GM23338 (cell line): ENCODE measurements around the genes SLC6A16 and TSKS.

- PRO-cap = no peak
- RAMPAGE, long total RNA = no peak
Observed at GRCh38 chr19:49128775-49129252, 9.5 kb downstream of the PPFIA3 start.

- PRO-cap = no peak
- RAMPAGE, long total RNA = no peak
Observed at GRCh38 chr19:49155701-49156533, 721 bp upstream of the HRC start.

DNA sequence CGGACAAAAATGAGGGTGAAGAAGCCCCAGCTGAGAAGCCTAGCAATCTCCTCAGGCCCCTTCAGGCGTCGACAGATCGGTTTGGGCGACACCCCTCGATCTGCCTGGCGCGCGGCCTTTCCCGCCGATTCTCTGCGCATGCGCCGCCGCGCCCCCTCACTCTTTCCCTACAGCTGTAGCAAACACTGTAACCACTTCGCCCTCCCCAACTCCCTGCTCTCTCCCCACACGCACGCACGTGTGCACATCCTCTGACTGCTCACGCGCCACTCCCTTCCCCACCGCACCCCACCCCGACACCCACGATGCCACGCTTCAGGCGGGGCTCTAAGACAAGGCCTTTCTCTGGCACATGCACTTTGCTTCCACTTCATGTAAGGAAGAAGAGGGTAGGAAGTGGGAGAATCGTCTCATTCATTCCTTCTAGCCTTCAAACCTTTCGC, at the start of gene SLC6A16:
TSS of gene SLC6A16 (minus strand) at position 102 of the 443 bp plus-strand sequence.
- PRO-cap = no peak
- RAMPAGE, long total RNA = no peak

DNA sequence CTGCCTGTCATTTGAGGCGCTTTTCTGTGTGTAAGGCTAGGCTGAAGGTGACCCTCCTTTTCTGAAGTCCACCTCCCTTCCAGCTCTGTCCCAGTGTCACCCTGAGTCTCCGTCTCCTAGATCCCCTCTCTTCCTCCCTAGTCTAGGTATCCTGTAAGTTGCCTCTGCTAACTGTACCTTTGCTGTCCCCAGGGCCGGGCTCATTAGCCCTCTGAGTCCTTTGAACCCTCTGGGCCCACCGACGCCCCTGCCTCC, 1.3 kb upstream of the PRR12 start:
- PRO-cap = unidirectional peak, minus-strand start at position 176 of the sequence; bidirectional peak, plus-strand start outside the sequence, minus-strand start at position 213 of the sequence
- RAMPAGE, long total RNA = no peak

DNA sequence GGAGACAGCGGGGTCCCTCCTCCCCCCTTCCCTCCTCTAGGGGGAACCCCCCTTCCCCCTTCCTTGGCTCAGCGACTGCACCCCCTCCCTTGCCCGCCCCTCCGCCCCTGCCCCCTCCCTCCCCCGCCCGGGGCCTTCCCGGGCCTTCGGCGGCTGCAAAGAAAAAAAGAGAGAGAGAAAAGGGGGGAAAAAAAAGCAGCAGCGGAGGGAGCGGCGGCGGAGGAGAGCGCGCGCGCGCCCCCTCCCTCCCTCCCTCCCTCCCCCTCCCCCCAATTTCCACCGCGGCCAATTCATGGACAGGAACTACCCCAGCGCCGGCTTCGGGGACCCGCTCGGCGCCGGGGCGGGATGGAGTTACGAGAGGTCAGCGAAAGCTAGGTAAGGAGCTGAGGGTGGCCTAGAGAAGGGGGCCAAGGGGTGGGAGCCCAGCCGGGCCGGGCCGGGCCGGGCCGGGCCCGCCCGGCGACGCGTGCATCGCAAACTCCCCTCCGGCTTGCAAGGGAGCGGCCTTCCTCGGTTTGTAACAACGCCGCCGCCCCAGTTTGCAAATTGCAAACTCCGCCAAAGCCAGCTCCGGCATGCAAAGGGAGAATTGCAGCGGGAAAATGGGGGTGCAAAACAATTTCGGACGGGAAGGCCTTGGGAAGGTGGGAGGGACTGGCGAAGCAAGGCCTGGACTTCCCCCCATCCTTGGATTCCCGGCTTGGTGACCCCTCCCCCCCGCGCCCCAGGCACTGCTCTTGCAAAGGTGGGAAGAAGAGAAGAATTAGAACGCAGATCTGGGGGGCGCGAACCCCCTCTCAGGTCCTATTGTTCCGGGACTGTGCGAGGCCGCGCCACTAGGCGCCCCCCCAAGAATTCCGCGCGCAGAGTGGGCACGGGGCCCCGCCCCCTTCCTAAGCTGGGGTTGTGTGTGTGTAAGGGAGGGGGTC, 647 bp downstream of the PRR12 start:
- PRO-cap = bidirectional peak, plus-strand start at position 272 of the sequence, minus-strand start at position 79 of the sequence; bidirectional peak, plus-strand start at position 769 of the sequence, minus-strand start at position 659 of the sequence; bidirectional peak, plus-strand start outside the sequence, minus-strand start at position 873 of the sequence
- RAMPAGE, long total RNA = no peak

DNA sequence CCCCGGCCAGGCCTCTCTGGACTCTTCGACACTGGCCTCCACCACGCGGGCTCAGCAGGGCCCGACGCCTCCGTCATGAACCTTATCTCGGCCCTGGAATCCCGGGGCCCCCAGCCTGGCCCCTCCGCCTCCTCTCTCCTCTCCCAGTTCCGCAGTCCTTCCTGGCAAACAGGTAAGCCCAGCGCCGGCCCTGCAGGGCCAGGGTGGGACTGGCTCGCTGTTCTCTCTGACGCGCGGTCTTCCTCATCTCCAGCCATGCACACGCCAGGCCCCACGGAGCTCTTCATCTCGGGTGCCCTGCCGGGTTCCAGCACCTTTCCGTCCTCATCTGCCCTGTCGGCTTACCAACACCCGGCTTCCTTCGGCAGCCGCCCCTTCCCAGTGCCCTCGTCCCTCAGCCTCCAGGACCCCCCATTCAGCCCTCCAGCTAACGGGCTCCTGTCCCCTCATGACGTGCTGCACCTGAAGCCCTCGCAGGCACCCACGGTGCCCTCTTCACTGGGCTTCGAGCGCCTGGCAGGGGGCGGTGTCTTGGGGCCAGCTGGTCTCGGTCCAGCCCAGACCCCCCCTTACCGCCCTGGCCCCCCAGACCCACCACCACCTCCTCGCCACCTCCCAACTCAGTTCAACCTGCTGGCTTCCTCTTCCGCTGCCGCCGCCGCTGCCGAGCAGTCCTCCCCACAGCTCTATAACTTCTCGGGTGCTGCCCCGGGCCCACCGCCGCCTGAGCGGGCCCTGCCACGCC, 3.6 kb downstream of the PRR12 start:
- PRO-cap = no peak
- RAMPAGE, long total RNA = no peak

GRCh38 chr19:49599173-49599971, 8.4 kb downstream of the PRR12 start:
- PRO-cap = no peak
- RAMPAGE, long total RNA = no peak

DNA sequence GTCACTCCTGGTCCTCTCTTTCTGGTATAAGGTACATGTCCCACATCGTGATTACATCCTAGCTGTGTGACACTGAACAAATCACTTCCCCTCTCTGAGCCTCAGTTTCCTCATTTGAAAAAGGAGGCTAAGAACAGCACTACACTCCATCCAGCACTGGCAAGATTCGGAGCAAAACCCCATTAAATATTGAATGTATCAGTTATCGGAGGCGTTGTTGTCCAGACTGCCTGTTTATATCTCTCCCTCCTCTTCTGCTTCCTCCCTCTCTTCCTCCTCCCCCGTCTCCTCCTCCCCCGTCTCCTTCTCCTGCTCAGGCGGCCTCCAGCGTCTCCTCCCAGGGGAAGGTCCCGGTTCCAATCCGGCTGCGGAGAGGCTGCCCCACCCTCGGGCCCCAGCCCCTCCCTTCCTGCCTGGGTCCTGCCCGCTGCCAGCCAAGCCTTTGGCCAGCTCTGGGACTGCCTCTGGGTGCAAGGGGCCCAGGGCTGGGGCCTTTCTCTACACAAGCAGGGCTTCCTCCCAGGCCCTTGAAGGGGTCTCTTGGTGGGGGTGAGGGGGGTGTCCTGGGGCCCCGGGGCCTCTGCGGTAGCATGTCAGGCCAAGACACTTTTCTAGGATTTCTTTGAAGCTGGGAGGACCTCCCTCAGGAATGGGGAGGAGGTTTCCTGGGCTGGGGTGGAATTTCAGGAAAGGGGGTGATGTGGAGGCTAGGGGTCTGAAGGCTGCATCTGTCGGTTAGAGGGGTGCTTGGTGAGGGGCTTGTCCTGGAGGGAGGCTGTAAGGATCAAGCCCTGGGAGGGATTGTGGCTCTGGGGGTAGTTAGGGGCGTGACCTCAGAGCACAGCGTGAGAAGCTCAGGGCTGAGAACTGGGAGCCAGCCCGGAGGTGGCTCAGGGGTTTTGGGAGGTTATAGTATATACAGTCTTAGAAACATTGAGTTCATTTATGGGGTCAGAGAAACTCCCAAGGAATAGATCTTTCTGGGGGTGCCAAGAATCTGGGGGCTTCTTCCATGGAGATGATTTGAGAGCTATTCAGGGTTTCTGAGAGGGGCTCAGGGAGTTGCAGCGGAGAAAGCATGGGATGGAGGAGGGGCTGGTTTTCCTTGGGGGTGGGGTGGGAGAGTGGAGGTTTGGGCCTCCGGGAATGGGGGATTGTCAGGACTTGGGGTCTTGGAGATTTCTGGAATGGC, 1.7 kb downstream of the RRAS start:
- PRO-cap = unidirectional peak, plus-strand start at position 848 of the sequence
- RAMPAGE, long total RNA = no peak

DNA sequence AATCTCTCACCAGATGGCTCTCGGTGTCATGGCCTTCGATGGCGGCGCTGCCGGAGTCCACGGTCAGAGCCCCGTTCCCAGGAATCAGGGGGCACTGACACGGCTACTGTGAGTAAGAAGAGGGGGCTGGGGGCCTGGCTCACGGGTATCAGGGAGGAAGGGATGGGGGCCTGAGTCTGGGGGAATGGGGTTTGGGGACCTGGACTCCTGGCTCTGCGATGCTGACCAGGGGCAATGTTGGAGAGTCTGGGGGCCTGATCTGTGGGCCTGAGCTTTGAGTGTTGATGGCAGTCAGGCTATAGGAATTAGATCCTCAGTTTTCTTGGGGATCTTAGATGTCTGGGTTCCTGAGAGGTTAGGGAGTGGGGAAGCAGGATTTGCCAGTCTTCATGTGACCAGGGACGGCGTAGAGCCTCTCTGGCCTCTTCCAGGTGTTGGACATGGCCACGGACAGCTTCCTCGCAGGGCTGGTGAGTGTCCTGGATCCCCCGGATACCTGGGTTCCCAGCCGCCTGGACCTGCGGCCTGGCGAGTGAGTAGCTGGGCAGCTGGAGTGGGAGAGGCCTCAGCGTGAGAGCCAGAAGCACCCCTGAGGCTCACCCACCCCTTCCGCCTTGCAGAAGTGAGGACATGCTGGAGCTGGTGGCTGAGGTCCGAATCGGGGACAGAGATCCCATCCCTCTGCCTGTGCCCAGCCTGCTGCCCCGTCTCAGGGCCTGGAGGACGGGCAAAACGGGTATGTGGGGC, 4.3 kb downstream of the SCAF1 start:
- PRO-cap = no peak
- RAMPAGE, long total RNA = no peak

- PRO-cap = no peak
- RAMPAGE, long total RNA = no peak
Observed at GRCh38 chr19:49653130-49654286, 11.5 kb downstream of the SCAF1 start.

DNA sequence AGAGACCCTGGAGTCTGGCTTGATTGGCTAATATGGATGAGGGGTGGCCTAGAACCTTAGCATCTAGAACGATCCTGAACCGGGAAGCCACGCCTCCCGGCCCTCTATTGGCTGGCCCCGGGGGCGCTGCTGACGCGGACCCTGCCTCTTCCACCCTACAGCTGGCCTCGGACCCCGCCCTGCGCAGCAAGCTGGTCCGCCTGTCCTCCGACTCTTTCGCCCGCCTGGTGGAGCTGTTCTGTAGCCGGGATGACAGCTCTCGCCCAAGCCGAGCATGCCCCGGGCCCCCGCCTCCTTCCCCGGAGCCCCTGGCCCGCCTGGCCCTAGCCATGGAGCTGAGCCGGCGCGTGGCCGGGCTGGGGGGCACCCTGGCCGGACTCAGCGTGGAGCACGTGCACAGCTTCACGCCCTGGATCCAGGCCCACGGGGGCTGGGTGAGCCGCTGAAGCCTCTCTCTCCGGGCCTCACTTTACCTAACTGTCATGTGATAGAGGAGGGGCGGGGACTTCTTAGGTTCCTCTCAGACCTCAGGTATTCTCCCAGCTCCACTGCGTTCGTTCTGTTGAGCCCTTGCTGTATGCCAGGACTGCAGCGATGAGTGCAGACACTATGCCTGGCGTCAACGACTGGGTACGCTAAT, 4.4 kb downstream of the BCL2L12 start:
- PRO-cap = no peak
- RAMPAGE, long total RNA = no peak

DNA sequence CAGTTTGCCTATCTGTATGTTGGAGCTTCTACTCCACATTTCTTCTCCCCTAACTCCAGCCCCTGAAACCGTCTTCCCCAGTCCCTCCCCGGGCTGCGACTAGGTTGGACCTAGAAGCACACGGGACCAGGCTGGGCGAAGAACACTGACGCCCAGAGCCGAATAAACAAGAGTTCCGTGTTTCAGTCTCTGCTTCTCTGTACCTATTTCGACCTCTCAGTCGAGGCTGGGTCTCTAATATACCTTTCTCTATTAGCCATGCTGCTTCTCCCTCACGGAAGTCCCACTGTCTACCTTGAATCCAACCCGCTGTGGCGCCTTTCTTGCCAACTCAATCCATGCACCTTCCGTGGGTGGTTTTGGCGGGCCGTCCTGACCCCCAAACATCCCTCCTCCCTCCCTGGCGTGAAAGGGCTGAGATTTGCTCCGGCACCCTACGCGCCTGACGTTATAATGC, 497 bp upstream of the CPT1C start:
- PRO-cap = bidirectional peak, plus-strand start at position 80 of the sequence, minus-strand start outside the sequence
- RAMPAGE, long total RNA = no peak

GRCh38 chr19:49719775-49720249, 28.9 kb downstream of the CPT1C start:
- PRO-cap = no peak
- RAMPAGE, long total RNA = no peak

GRCh38 chr19:49763016-49763429, at the start of gene TSKS:
Gene TSKS (minus strand): TSS chr19:49763306.
- PRO-cap = no peak
- RAMPAGE, long total RNA = no peak

DNA sequence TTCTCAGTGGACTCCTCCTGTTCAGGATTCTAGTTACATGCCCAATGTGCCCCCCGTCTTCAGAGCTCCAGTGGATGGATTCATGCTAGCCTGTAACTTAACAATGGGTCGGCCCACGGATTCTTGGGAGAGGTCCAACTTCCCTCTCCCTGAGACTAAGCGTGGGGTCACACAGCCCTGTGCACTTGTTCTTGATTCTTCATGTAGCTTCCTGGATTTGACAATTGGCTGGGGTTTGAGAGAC, 246 bp upstream of the TSKS start:
- PRO-cap = no peak
- RAMPAGE, long total RNA = no peak

- PRO-cap = bidirectional peak, plus-strand start at chr19:49818993, minus-strand start at chr19:49818901
- RAMPAGE, long total RNA = no peak
Observed at GRCh38 chr19:49818852-49819432, 853 bp downstream of the MED25 start.

GRCh38 chr19:49856015-49856400, 11.4 kb downstream of the PNKP start:
- PRO-cap = no peak
- RAMPAGE, long total RNA = no peak

DNA sequence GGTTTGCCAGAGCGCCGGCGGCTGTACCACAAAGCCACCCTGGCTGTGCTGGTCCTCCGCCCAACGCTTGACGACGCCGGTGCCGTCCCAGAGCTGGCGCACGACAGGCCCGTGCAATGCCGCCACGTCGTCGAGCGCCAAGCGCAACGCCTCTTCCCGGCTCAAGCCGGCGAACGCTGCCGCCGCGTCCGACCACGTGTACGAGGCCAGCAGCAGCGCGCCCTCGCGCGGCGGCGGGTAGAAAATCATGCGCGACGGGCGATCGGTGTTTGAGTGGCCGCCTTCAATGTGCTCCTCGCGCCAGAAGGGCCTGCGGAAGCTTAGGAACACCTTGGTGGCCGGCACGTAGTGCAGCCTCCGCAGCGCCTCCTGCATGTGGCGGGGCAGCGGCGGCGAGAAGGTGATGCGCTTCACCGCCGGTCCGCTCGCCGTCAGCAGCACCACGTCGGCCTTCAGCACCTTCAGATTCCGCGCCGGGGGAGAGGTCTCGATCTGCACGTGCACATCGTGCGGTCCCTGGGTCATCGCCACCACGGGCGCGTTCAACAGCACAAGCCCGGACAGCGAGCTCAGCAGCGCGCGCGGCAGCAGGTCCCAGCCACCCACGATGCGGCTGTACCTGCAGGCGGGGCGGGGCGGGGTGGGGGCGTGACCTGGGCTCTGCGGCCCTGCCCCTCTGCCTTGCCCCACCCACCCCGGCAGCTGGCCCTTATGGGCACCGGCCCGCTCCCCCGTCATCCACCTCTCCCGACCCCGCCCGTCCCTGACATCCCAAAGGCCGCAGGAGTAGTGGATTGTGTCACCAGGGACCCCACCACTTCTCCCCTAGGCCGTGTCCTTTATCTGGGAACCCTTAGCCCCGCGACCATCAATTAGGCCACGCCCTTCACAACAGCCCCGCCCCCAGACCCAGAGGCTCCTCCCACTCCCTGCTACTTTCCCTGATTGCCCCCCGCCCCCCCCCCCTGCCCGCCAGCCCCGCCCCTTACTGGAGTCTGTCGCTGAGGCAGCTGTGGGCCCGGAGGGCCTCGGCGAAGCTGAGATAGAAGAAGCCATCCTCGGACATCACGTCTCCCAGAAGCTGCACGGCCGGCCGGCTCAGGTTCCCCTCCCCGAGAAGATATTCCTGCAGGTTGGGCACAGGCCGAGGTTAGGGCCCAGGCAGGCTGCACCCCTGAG, 6.3 kb downstream of the IL4I1 start:
- PRO-cap = bidirectional peak, plus-strand start at position 248 of the sequence, minus-strand start at position 148 of the sequence; bidirectional peak, plus-strand start at position 503 of the sequence, minus-strand start at position 617 of the sequence; bidirectional peak, plus-strand start at position 1,013 of the sequence, minus-strand start at position 841 of the sequence
- RAMPAGE, long total RNA = no peak

- PRO-cap = no peak
- RAMPAGE, long total RNA = no peak
Observed at GRCh38 chr19:49921614-49922451, 7.2 kb upstream of the ATF5 start.

DNA sequence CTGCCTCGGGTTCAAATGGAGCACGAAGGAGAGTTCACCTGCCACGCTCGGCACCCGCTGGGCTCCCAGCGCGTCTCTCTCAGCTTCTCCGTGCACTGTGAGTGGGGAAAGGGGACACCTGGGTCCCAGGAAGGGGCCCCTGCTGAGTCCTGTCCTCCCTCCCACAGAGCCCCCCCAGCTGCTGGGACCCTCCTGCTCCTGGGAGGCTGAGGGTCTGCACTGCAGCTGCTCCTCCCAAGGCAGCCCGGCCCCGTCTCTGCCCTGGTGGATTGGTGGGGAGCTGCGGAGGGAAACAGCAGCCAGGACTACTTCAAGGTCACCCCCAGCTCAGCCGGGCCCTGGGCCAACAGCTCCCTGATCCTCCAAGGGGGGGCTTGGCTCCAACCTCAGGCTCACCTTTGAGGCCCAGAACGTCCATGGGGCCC, 11.0 kb upstream of the SIGLEC11 start:
- PRO-cap = no peak
- RAMPAGE, long total RNA = no peak